ENCODE measurements around the genes STK36, TTLL4, CYP27A1, FEV, CRYBA2, DNPEP and CHPF.

DNA sequence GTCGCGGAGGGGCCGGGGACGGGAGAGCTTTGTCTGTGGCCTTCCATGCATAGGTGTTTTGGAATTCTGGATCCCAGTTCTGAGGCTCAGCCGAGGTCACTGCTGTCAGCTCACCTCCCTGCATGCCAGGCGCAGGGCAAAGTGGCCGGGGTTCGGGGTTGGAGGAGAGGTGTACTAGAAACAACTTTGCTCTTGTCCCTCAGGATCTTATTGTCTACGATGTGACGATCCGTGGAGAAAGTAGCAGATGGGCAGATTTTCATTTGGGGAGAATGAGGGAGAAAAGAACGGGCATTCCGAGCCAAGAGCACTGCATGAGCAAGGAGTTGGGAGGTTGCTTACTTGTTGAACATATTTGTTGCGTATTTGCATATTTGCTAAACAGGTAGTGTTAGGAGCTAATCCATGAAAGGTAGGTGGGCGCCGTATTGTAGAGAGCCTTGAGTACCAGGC, 377 bp downstream of the BCS1L start:
- CAGE, long polyA plus RNA: no peak
- RRBS: no CpG with 5 or more reads among the region's 16 CpGs

DNA sequence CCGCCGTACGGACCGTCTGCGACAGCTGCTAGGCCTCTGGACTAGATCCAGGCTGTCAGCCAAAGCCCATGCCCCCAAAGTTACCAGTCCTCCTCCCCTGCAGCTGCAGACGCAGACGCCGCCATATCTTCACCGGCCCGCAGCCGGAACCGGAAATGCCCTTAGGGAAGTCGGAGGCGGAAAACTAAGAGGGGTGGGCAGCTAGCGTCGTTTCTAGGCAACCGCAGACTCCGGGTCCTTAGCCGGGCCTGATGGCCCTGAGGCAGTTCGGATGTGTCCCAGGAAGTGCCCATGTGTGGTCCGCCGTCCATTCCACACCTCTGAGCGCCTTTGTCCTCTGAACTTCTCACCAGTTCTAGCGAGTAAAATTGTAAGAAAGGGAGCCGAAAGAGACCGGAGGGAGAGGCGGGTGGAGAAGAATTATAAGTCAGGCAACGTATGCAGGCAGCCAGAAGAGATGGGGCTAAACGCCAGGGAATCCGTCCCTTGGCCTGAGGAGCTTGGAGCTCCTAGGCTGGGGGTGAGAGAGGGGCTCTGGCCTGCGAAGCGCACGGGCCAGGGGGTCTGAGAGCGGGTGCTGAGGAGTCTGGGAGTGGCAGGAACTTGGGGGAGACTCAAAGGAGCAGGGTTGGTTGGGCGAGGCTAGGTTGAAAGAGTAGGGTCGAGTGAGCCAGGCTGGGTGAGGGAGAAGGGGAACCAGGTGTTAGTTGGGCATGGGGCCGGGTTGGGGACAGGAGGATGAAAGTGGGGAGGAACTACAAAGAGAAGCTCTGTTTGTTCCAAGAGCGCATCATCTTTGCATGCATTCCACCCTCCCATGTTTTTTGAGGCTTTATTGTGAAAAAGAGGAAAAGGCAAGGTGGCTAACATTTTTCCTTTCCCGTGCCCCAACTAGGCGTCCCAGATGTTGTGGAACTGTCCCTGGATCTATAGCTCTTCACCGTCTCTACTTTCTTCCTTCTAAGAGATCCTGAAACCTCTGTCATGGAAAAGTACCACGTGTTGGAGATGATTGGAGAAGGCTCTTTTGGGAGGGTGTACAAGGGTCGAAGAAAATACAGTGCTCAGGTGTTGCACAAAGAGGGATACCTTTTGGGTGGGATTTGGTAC, at the start of gene STK36:
Gene STK36, plus strand, starts transcription at position 241 of the 1,110 bp plus-strand sequence.
- CAGE, long polyA plus RNA: start-site peak on the minus strand centred at position 143 of the sequence, 29 bp wide, 912 and 982 reads in 2 replicates
- RRBS: 2% methylated on average over 7 of the region's 43 CpGs

- CAGE, long polyA plus RNA: start-site peak on the plus strand at chr2:218710871-218711008, 200 and 140 reads in 2 replicates
- RRBS: 2% methylated on average over 27 of the region's 83 CpGs
These were observed at the start of gene TTLL4 for GRCh38 chr2:218710512-218711570. Gene TTLL4 (plus strand): TSS chr2:218710835.

- CAGE, long polyA plus RNA: no peak
- RRBS: 3% methylated on average over 16 of the region's 62 CpGs
These were observed at the start of gene CYP27A1 for GRCh38 chr2:218781432-218782231. Gene CYP27A1 (plus strand): TSS chr2:218782147.

GRCh38 chr2:218831492-218832118, 28.0 kb upstream of the WNT6 start:
- CAGE, long polyA plus RNA: no peak
- RRBS: 37% methylated on average over 6 of the region's 15 CpGs

GRCh38 chr2:218883248-218883808, 2.7 kb downstream of the WNT10A start:
- CAGE, long polyA plus RNA: no peak
- RRBS: 1% methylated on average over 16 of the region's 43 CpGs

DNA sequence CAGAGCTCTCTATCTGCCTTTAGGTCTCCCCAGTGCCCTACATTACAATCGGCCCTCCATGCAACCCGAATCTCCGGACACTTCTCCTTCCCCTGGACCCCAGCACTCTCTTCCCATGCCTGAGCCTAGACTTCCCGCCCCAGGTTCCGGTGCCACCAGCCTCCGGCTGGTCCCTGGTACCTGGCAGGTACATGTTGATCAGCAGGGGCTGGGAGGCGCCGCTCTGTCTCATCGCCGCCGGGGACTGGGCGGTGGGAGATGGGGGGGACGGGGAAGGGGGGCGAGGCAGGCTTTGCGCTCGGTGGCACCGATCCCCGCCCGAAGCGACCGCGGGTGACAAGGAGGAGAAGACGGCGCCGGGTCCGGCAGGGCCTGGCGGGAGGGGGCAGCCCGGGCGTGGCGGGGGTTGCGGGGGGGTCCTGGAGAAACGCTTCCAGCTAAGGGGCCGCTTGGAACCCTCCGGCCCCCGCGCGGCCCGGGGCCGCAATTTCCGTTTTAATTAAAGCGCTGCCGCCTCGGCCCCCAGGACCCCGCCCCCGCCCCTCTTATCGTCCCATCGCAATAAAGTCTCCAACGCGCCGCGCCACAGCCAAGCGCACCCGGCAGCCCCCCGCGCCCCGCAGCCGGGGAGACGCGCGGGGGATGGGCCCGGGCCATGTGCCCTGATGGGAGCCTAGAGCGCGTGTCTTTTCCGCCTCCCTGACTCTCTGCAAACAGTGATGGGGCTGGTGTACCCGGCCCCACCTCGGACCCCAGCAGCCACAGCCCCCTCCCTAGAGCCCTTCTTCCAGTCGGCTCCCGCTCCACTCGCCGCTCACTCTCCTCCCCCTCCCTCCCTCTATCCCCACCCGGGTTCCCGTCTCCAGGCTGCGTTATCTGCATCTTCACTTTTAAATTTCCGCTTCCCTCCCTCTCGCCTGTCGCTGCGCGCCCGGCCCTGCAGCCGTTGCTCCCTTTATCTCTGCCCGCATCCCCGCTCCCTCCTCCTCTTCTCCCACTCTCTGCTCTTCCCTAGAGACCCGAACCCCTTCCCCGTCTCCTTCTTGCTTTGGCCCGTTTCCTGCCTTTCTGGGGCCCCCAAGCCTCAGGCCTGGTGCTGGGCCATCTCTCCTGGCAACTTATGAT, at the start of gene FEV:
Gene FEV, minus strand, starts transcription at position 341 of the 1,125 bp plus-strand sequence.
- CAGE, long polyA plus RNA: no peak
- RRBS: 3% methylated on average over 41 of the region's 85 CpGs

- CAGE, long polyA plus RNA: no peak
- RRBS: 3% methylated on average over 11 of the region's 94 CpGs
These were observed at the start of gene CRYBA2 for GRCh38 chr2:218992863-218993966. Gene CRYBA2 (minus strand): TSS chr2:218993422.

DNA sequence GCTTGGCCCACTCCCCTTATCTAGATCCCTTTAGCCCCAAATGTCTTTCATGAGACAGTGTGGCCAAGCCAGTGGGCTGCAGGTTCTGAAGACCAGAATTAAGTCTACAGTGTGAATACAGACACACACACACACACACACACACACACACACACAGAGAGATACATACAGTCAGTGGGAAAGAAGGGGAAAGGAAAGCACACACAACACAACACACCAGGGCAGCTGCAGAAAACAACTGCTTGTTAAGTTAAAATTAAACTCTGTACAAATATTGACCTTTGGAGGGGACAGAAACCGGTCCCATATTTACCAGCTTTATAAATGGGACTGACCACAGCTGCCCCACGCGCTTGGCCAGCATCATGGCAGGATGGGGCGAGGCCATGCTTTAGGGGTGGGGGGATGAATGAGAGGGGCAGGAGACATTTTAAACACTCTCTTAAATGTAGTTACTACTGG, 49.1 kb downstream of the NHEJ1 start:
- CAGE, long polyA plus RNA: no peak
- RRBS: no CpG with 5 or more reads among the region's 4 CpGs

DNA sequence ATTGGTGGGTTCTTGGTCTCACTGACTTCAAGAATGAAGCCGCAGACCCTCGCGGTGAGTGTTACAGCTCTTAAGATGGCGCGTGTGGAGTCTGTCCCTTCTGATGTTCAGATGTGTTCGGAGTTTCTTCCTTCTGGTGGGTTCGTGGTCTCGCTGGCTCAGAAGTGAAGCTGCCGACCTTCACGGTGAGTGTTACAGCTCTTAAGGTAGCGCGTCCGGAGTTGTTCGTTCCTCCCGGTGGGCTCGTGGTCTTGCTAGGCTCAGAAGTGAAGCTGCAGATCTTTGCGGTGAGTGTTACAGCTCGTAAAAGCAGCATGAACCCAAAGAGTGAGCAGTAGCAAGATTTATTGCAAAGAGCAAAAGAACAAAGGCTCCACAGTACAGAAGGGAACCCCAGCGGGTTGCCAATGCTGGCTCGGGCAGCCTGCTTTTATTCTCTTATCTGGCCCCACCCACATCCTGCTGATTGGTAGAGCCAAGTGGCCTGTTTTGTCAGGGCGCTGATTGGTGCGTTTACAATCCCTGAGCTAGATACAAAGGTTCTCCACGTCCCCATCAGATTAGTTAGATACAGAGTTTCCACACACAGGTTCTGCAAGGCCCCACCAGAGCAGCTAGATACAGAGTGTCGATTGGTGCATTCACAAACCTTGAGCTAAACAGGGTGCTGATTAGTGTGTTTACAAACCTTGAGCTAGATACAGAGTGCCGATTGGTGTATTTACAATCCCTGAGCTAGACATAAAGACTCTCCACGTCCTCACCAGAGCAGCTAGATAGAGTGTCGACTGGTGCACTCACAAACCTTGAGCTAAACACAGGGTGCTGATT, 5.9 kb upstream of the ZFAND2B start:
- CAGE, long polyA plus RNA: no peak
- RRBS: no CpG with 5 or more reads among the region's 27 CpGs

- CAGE, long polyA plus RNA: no peak
- RRBS: no CpG with 5 or more reads among the region's 19 CpGs
These were observed 10.5 kb downstream of the DNAJB2 start for GRCh38 chr2:219289406-219290364.

DNA sequence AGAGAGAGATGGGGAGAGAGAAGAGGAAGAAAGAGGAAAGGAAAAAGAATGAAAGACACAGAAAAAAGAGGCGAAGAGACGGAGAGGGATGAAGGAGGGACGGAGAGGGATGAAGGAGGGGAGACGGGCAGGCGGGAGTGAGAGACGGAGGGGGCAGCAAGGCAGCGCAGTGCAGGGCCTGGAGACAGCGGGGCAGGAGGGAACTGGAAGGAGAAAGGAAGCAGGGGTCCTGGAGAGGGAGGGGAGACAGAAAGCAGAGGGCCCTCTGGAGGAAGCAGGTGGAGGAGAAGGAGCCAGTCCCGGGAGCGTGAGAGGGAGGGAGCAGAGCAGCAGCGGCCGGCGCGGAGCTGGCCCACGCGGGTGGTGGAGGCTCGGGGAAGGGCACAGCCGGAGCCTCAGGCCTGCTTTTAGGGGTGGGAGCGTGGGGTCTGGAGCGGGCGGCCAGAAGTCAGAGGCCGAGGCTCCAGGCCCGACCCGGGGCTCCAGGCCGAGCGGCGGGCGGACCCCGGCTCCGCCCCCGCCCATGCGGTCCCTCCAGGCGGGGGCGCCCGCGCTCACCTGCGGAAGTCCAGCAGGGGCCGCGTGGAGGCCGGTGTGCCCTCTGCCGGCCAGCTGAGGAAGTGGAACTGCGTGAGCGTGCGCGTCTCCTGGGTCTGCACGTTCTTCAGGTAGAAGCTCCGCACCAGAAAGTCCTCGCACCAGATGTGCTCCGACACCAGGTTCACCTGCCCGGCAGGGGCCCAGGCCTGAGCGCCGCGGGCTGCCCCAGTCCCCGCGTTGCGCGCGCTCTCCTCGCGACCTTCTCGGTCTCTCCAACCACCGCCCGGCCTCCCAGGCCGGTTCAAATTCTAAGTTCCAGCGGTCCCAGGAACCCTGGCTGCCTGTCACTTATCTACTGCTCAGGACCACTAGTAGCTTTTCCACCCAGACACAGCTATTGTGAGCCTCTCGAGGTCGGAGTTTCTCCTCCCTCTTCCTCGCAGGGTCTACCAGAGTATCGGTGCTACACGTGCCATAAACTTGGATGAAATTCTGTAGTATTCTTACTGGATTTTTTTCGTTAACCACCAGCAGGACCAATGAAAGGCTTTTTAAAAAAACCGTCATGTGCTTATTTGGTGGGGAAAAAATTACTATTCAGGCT, 14.4 kb downstream of the PTPRN start:
- CAGE, long polyA plus RNA: no peak
- RRBS: 4% methylated on average over 33 of the region's 72 CpGs

- CAGE, long polyA plus RNA: start-site peak on the minus strand at chr2:219387784-219387919, 204 and 93 reads in 2 replicates
- RRBS: 2% methylated on average over 29 of the region's 53 CpGs
These were observed at the start of gene DNPEP for GRCh38 chr2:219387537-219388055. Gene DNPEP (minus strand): TSS chr2:219387912.

GRCh38 chr2:219405495-219406064, 12.6 kb upstream of the DES start:
- CAGE, long polyA plus RNA: no peak
- RRBS: no CpG with 5 or more reads among the region's 11 CpGs

GRCh38 chr2:219444314-219445267, 9.9 kb downstream of the SPEG start:
- CAGE, long polyA plus RNA: no peak
- RRBS: no CpG with 5 or more reads among the region's 35 CpGs

DNA sequence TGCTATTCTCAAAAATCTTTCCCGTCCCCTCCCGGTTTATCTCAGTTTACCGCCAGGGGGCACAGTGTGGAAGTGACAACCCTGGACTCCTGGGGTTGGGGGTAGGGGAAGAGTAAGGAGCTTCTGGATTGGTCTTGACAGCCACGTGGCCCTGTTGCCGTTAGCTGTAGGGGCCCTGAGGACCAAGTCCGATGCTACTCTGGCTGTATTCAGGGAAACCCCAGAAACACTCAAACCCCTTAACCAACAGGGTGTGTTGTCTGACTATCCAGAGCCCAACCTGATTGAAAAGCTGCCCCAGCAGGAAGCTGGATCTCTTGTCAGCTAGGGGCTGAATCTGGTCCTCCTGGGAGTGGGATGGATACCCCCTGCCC, 443 bp upstream of the SPEGNB start:
- CAGE, long polyA plus RNA: no peak
- RRBS: no CpG with 5 or more reads among the region's 6 CpGs

GRCh38 chr2:219497467-219498188, 1.1 kb upstream of the GMPPA start:
- CAGE, long polyA plus RNA: no peak
- RRBS: 8% methylated on average over 12 of the region's 55 CpGs

DNA sequence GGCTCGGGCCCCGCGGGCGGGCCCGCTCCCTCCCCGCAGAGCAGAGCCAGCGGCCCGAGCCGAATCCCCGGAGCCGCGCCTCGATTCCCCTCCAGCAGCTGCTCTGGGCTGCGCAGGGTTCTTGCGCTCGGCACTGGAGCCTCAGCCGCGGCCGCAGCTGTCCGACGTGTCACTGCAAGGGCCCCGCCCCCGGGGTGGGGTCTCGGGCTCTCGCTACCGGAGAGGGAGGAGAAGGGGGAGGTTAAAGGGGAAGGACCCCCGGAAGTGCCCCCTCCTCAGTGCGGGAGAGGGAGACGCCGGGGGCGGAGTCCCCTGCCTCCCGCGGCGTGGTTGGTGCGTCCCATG, at the start of gene CHPF:
Gene CHPF, minus strand, starts transcription at position 176 of the 345 bp plus-strand sequence.
- CAGE, long polyA plus RNA: start-site peak on the minus strand centred at position 257 of the sequence, 169 bp wide, 170 and 177 reads in 2 replicates
- RRBS: under 1% methylated on average over 20 of the region's 35 CpGs

DNA sequence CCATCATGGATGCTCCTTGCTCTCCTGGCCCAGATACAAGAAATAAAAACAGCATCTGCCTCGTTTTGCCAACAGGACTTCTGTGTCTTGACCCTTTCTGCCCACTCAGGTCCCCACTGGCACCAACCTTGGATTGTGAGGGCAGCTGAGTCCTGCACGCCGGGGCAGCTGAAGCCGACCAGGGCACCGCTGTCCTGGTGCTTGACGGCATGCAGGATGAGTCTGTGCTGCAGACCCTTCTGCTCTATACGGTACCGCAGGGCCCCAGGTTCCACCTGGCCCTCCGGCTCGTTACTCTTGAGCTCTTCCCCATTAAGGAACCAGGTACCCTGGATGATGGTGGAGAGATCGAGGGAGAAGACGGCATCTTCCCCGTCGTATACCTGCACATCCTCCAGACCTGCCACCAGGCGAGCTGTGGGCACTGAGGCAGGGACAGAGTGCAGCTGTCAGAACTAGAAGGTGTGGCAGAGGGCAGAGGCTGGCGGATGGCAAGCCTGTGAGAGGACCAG, 4.6 kb downstream of the OBSL1 start:
- CAGE, long polyA plus RNA: no peak
- RRBS: 94% methylated on average over 5 of the region's 16 CpGs

- CAGE, long polyA plus RNA: no peak
- RRBS: 3% methylated on average over 8 of the region's 46 CpGs
These were observed 1.2 kb downstream of the OBSL1 start for GRCh38 chr2:219570182-219570539.

All from osteoblast (primary cell).